Right cardiac atrium (tissue), 1 donor: Measurements from ENCODE around the genes KNCN, TEX38, CYP4B1 and FOXE3.

GRCh38 chr1:46221642-46222348, 18.7 kb downstream of the LURAP1 start:
- PRO-cap = no peak

DNA sequence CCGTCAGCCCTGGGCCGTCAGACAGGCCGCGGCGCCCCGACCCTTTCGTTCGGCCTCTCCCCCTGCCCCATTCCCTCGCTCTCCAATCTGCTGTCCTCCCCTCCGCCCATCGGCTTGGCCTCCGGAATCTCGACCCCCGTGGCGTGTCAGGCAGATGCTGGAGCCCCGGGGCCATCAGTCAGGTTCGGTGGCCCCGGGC, 1.0 kb downstream of the LRRC41 start:
- PRO-cap = no peak

DNA sequence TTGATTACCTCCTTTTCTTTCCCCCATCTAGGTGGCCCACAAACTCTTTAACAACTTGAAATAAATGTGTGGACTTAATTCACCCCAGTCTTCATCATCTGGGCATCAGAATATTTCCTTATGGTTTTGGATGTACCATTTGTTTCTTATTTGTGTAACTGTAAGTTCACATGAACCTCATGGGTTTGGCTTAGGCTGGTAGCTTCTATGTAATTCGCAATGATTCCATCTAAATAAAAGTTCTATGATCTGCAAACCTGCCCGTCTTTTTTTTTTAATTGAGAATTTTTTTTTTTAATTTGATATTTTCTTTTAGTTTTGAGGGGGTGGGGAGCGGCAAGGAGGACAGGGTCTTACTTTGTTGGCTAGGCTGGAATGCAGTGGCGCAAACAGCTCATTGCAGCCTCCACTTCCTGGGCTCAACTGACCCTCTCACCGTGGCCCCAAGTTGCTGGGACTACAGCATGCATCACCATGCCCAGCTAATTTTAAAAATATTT, 13.1 kb downstream of the UQCRH start:
- PRO-cap = no peak

- PRO-cap = no peak
These were observed 7.1 kb upstream of the NSUN4 start for GRCh38 chr1:46333349-46334100.

DNA sequence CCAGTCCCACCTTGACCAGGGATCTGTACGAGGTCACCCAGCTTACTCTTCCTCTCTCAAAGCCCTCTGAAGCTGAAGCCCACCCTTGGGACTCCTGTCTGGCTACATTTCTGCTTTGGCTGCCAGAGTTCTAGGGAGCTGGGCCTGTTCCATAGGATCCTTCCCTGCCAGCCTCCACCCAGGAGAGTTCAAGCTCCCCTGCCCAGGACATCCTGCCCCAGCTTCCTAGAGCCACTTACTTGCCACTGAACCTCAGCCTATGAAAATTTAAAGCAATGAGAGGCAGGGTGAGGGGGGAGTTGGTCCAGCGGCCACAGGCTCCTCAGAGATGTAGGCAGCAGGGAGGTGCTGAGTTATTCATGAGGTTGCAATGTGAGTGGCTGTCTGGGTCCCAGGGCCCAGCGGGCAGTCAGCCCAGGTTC, at the start of gene KNCN:
Gene KNCN, minus strand, starts transcription at position 240 of the 422 bp plus-strand sequence.
- PRO-cap = no peak

- PRO-cap = no peak
These were observed 9.8 kb downstream of the ATPAF1 start for GRCh38 chr1:46658251-46658947.

GRCh38 chr1:46671690-46672005, at the start of gene TEX38:
Gene TEX38 (plus strand): TSS chr1:46671854.
- PRO-cap = no peak

- PRO-cap = no peak
These were observed 12.8 kb downstream of the TEX38 start for GRCh38 chr1:46684380-46684926.

DNA sequence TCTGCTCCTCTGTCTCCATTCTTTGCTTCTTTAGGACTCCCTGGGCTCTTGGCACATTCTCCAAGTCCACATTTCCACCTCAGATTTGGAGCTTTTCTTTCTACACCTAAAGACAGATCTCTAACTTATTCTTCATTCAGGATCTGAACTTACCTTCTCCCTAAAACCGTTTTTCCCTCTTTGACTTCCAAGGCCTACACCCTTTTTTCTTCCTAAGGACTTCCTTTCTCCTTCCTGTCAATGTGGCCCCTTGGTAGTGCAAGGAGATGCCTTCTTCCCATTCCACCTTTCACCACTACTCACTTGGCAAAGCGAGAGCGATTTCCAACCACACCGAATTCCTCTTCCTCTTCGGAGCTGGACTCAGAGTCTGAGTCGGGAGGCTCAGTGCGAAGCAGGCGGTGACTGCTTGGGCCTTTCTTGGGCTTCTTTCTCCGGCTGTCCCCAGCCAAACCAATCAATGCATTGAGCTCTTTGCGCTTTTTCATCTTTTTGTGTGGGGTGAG, 1.3 kb downstream of the EFCAB14 start:
- PRO-cap = no peak

DNA sequence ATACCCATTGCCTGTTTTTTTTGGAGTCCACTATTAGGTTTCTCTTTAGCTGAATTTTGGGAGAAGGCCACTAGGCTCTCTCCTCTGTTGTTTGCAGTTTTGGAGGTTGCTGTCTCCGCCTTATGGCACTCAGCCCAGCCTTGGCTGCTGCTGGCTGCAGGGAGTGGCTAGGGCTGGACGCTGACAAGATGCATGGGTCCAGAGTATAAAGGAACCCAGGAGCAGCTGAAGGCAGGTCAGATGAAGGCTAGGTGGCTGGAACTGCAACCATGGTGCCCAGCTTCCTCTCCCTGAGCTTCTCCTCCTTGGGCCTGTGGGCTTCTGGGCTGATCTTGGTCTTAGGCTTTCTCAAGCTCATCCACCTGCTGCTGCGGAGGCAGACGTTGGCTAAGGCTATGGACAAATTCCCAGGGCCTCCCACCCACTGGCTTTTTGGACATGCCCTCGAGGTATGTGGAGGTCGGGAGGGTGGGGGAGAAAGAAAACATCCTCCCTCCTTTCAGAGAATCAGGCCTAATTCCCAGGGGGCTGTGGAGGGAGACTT, at the start of gene CYP4B1:
Gene CYP4B1, plus strand, starts transcription at position 234 of the 544 bp plus-strand sequence.
- PRO-cap = unidirectional peak, plus-strand start at position 234 of the sequence

- PRO-cap = no peak
These were observed 1.1 kb downstream of the CYP4A22 start for GRCh38 chr1:47138245-47138795.

GRCh38 chr1:47192718-47193288, 3.0 kb upstream of the PDZK1IP1 start:
- PRO-cap = no peak

DNA sequence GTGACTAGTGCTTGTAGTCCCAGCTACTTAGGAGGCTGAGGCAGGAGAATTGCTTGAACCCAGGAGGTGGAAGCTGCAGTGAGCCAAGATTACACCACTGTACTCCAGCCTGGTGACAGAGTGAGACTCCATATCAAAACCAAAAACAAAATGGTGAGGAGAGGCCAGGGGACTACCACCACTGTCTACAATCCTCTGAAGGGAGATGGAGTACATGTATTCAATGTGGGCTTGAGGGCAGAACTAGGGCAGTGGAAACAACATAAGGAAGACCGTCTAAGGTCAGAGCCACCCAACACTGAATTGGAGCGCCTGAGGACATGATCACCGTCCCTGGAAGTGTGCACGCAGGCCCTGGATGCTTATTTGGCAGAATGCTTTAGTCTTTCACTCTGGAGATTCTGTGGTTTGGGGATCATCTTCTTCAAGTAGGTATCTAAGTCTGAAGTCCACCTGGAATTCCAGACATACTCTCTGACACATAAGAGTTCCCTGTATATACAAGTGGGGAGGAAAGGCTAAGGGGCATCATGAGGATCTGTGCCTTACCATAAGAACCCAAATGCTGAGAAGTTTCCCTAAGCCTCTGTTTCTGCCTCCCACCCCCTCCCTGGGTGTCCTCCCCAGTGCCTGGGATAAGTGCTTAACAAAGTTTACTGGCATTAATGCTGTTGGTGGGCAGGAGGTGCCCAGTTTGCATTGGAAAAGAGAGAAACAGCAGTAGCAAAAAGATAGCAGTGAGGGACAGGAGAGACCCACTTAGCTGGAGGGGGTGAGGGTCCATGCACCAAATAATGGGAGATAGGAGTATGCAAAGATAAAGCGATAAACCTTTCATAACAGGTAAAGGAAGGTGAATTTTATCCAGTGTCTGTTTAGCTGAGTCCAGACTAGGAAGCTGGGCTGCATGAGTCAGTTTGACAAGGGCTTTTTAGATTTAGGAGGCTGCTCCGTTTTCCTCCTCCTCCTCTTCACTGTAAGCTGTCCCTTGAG, 28.6 kb upstream of the FOXE3 start:
- PRO-cap = no peak

GRCh38 chr1:47416004-47416646, at the start of gene FOXE3:
Gene FOXE3 (plus strand): TSS chr1:47416285.
- PRO-cap = no peak

GRCh38 chr1:47438878-47439495, 1.1 kb downstream of the FOXD2 start:
- PRO-cap = no peak

DNA sequence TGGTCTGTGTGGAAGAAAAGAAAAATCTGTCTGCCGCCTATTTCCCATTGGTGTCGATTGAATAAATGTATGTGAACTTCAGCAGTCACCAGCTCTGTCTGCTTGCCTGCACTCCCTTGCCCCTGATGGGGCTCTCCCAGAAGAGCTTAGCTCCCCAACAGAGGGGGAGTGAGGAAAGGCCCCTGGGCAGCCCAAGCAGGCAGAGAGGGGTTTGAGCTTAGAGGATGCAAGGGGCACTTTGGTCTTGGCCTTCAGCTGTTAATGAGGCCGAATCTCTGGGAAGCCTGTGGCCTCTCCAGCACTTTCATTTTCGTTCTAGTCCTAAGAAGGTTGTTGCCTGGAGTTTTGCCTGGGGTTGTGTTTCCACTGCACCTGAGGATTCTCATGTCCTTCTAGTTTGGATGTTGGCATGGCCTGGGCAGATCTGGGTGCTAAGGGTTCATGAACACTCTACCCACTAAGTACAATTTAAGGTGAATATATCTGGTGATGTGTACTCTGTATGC, 2.8 kb downstream of the FOXD2 start:
- PRO-cap = no peak

- PRO-cap = no peak
These were observed 6.9 kb downstream of the FOXD2 start for GRCh38 chr1:47444635-47445173.

DNA sequence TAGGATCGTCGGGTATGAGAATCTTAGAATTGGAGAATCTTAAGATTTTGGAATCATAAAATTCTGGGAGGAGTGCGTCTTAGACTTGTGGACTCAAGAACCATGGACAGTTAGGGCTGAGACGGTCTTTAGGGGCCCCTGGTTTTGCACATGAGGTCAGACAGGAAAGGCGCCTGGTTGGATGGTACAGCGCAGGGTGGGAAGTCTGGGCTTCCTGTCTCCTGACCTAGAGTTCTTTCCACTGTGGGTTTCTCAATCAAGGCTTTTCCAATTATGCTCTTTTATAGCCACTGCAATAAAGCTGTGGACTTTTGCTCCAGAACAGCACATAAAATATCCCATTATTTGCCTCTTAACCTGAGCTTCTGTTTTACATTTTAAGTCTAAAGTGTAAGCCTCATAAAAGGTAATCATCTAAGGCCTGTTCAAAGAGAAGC, 270.2 kb downstream of the TRABD2B start:
- PRO-cap = no peak

DNA sequence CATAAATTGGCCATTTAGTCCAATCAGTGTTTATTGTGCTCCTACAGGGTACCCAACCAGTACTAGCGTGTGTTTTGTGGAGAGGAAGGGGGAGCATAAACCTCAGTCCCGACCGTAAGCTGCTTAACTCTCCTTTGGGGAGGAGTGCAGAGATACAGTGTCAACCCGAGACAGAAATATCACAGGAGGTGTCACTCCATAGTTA, 269.9 kb downstream of the TRABD2B start:
- PRO-cap = no peak

GRCh38 chr1:47995712-47995965, 1.5 kb downstream of the TRABD2B start:
- PRO-cap = unidirectional peak, plus-strand start at chr1:47995872